Osteoblast (primary cell): Measurements from ENCODE around the genes KISS1 and PPP1R15B.

GRCh38 chr1:203273909-203274364 lies 31.4 kb upstream of the BTG2 start:
- CAGE, long polyA plus RNA = no peak
- RRBS = no CpG with 5 or more reads among the region's 7 CpGs

GRCh38 chr1:203305864-203306027 lies 427 bp downstream of the BTG2 start:
- CAGE, long polyA plus RNA = no peak
- RRBS = 2% methylated on average over 2 of the region's 14 CpGs

DNA sequence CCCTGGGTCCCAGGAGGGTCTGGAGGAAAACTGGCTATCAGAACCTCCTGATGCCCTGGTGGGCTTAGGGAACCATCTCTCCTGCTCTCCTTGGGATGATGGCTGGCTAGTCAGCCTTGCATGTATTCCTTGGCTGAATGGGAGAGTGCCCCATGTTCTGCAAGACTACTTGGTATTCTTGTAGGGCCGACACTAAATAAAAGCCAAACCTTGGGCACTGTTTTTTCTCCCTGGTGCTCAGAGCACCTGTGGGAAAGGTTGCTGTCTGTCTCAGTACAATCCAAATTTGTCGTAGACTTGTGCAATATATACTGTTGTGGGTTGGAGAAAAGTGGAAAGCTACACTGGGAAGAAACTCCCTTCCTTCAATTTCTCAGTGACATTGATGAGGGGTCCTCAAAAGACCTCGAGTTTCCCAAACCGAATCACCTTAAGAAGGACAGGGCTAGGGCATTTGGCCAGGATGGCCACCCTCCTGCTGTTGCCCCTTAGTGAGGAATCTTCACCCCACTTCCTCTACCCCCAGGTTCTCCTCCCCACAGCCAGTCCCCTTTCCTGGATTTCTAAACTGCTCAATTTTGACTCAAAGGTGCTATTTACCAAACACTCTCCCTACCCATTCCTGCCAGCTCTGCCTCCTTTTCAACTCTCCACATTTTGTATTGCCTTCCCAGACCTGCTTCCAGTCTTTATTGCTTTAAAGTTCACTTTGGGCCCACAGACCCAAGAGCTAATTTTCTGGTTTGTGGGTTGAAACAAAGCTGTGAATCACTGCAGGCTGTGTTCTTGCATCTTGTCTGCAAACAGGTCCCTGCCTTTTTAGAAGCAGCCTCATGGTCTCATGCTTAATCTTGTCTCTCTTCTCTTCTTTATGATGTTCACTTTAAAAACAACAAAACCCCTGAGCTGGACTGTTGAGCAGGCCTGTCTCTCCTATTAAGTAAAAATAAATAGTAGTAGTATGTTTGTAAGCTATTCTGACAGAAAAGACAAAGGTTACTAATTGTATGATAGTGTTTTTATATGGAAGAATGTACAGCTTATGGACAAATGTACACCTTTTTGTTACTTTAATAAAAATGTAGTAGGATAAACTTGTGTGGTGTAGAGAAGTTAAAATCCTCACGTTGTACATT lies 3.6 kb downstream of the BTG2 start:
- CAGE, long polyA plus RNA = no peak
- RRBS = no CpG with 5 or more reads among the region's 5 CpGs

DNA sequence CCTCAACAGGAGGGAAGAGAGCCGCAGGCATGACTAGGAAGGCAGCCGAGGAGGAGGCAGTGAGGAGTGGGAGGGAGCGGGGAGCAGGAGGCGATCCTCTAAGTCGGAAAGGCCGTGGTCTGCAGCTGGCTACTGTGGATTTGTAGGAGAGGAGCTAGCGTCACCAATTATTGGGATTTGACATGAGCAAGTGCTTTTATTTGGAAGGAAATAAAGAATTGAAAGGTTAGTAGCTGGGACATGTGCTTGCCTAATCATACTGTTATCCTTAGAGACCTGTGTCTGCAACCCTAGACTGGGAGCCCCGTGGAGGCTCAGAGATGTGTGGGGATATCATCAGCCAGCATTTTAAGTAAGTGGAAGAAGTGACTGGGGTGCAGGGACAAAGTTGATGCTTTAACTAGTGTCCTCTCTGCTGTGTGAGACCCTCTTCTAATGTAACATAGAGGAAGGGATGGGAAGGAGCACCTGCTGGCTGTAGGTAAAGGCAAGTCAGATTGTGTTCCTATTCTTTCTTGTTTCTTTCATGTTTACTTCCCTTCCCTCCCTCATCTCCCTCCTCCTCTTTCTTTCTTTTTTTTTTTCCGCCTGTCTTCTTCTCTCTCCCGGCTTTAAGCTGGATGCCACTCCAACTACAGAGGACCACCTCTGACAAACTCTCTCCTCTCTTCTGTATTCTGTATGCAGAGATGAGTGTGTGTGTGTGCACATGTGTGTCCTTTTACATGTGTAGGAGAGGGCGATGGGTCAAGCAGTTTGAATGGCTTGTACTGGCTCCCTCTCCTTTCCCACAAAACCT lies 10.2 kb upstream of the FMOD start:
- CAGE, long polyA plus RNA = no peak
- RRBS = no CpG with 5 or more reads among the region's 11 CpGs

- CAGE, long polyA plus RNA = no peak
- RRBS = no CpG with 5 or more reads among the region's 5 CpGs
Observed at GRCh38 chr1:203374013-203374598, 23.2 kb upstream of the FMOD start.

DNA sequence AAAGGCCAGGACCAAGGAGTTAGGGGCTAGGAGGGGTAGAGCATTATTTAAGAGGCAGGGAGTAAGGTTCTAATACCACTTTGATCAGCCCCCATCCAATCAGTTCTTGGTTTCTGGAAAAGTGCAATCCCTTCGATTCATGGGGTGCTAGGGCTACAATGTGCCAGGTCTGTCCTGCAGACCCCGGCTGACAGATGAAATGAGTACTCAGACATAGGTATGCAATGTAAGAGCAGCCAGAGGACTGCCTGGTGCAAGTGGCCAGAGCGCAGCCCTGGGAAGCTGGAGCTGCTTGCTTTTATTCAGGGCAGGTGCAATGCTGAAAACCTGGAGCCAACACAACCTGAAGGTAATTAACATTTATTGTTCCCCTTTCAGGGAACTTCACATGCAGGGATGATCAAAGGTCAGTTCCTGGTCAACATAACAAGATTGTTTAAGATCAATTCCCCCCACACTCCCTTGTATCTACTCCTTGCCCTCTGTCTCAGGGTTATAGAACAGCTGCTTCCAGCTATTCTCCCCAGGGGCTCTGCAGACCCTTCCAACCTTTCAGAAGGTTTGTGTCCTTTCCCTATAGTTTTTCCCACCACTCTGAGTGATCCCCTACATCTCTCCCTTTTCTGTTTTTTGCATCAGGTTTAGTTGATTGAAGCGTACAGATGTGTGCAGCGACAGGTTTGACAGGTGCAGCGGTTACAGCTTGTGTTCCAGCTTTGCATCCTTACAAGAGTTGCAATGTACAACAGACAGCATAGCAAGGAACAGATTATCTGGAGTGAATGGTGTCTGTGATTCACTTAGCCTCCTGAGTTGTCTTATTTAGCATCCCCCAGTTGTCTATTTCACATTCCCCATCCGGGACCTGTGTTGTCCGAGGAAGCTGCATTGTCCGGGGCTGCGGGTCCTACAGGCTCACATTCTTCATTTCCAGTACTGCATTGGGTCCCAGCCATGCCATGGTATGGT lies 48.6 kb upstream of the PRELP start:
- CAGE, long polyA plus RNA = no peak
- RRBS = no CpG with 5 or more reads among the region's 10 CpGs

- CAGE, long polyA plus RNA = no peak
- RRBS = no CpG with 5 or more reads among the region's 11 CpGs
Observed at GRCh38 chr1:203480025-203481305, 4.9 kb downstream of the PRELP start.

- CAGE, long polyA plus RNA = no peak
- RRBS = no CpG with 5 or more reads among the region's 9 CpGs
Observed at GRCh38 chr1:203638883-203639506, 12.4 kb downstream of the ATP2B4 start.

DNA sequence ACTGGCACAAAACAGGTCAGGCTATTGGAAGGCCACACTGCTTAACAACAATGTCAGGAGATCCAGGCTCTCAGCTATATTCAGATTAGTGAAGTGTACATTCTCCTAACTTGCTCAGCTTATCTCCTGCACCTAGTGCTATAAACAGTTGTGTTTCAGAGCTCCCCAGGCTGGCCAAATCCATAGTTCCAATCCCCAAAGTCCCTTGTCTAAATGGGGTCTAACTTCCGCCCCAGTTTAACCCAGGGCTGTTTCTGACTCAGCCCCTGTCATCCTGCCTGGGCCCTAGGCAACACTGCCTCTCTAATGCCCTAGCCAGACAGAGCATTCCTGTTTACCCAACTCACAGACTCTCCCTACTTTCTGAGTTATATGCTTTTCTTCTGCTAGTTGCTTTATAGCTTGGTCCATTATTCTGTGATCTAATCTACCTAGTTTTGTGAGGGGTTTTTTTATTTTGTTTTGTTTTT lies 18.4 kb downstream of the ATP2B4 start:
- CAGE, long polyA plus RNA = no peak
- RRBS = no CpG with 5 or more reads among the region's 1 CpG

GRCh38 chr1:203649791-203650993 lies 23.6 kb downstream of the ATP2B4 start:
- CAGE, long polyA plus RNA = no peak
- RRBS = 16% methylated on average over 12 of the region's 50 CpGs

DNA sequence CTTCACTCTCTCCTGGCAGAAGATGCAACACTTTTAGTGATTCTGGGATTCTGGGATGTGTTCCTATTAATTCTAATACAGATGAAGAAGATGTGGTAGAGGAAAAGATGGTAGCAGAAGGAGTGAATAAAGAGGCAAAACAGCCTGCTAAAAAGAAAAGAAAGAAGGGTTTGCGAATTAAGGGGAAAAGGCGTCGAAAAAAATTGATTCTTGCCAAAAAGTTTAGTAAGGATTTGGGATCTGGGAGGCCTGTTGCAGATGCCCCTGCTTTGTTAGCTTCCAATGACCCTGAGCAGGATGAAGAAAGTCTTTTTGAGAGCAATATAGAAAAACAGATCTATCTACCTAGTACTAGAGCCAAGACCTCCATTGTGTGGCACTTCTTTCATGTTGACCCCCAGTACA lies 2.1 kb downstream of the ZBED6 start:
- CAGE, long polyA plus RNA = no peak
- RRBS = no CpG with 5 or more reads among the region's 3 CpGs

GRCh38 chr1:204190086-204191390 lies 5.8 kb downstream of the KISS1 start:
- CAGE, long polyA plus RNA = no peak
- RRBS = 16% methylated on average over 8 of the region's 49 CpGs

- CAGE, long polyA plus RNA = no peak
- RRBS = 31% methylated on average over 8 of the region's 11 CpGs
Observed at GRCh38 chr1:204196368-204196706, at the start of gene KISS1. Gene KISS1, minus strand, starts transcription at chr1:204196491.

GRCh38 chr1:204248988-204249790 lies 35.4 kb upstream of the GOLT1A start:
- CAGE, long polyA plus RNA = no peak
- RRBS = no CpG with 5 or more reads among the region's 4 CpGs

- CAGE, long polyA plus RNA = no peak
- RRBS = no CpG with 5 or more reads among the region's 2 CpGs
Observed at GRCh38 chr1:204254903-204255102, 41.0 kb upstream of the GOLT1A start.

GRCh38 chr1:204276806-204277405 lies 63.1 kb upstream of the GOLT1A start:
- CAGE, long polyA plus RNA = no peak
- RRBS = 78% methylated on average over 1 of the region's 12 CpGs

- CAGE, long polyA plus RNA = no peak
- RRBS = no CpG with 5 or more reads among the region's 6 CpGs
Observed at GRCh38 chr1:204409459-204410458, 1.9 kb downstream of the PPP1R15B start.

DNA sequence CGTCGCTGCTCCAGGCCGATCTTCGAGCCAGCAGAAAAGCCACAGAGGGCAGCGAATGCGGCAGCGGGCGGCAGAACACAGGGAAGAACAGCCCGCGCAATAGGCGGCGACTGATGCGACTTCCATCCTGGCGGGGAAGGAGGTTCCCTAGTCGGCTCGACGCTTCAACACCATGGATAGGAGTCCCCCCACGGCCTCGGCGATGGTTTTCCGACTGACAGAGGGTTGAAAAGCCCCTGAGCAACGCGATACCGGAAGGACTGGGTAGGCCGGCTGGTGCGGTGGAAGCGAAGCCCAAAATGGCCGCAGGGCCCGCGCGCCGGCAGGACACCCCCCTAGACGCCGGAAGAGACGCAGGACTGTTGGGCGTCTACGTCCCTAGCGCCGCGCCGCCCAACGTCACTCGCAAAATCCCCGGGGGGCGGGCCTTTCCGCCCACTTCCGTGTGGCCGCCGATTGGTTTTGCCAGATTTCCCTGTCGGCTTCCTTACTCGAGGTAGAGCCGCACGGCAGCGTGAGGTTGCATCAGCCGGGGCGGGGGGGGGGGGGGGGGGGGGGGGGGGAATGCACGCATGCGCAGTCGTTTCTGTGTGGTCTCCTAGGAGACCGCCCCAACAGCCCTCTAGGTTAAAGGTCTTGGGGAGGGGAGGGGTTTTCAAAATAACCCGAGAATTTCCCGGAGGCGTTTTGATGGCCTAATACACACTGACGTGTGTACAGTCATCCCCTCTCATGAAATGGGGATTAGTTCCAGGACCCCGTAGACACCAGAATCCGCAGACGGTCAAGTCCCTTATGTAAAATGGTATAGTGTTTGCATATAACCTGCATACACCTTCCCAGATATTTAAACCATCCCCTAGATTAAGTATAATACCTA lies at the start of gene PPP1R15B:
PPP1R15B (minus strand) TSS at position 301 of the 880 bp plus-strand sequence.
- CAGE, long polyA plus RNA = start-site peak on the minus strand centred at position 299 of the sequence, 8 bp wide, 174 and 76 reads in 2 replicates
- RRBS = 2% methylated on average over 29 of the region's 67 CpGs

- CAGE, long polyA plus RNA = no peak
- RRBS = no CpG with 5 or more reads among the region's 18 CpGs
Observed at GRCh38 chr1:204465166-204466225, 29.1 kb downstream of the PIK3C2B start.

- CAGE, long polyA plus RNA = no peak
- RRBS = no CpG with 5 or more reads among the region's 14 CpGs
Observed at GRCh38 chr1:204506977-204507385, 9.2 kb upstream of the MDM4 start.